SK-N-MC (cell line): ENCODE data around the gene FOXQ1.

DNA sequence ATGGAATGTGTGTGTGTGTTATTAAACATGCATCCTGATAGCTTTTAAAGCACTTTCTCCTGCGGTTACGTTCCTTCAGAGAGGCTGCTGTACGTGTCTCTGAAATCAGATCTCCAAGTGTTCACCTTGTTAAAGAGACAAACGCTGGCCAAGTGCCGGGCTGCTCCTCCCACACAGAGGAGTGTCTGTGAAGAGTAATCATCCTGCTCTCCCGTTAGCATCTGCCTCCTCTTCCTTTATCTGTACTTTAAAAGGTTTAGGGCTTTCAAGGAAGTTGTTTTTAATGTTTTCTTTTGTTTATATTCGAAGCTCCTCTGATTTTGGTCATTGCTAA is 19.9 kb downstream of the IRF4 start:
- RRBS, result no CpG with 5 or more reads among the region's 7 CpGs

DNA sequence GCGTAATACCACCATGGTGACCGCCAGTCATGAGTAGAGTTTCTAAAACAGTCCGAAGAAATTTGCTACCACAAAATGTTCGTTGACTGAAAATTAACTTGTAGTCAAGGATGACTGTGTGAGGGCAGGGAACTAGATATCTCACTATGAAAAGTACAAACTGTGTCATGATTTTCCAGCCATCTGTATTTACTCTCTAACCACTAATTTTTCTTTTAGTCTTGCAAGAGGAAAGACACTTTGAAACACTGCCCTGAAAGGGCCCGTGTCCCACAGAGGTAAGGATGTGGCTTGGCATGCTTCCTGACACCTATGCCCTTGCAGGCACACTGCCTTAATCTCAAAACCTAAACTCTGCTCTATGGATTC is 99.7 kb downstream of the IRF4 start:
- RRBS, result no CpG with 5 or more reads among the region's 5 CpGs

DNA sequence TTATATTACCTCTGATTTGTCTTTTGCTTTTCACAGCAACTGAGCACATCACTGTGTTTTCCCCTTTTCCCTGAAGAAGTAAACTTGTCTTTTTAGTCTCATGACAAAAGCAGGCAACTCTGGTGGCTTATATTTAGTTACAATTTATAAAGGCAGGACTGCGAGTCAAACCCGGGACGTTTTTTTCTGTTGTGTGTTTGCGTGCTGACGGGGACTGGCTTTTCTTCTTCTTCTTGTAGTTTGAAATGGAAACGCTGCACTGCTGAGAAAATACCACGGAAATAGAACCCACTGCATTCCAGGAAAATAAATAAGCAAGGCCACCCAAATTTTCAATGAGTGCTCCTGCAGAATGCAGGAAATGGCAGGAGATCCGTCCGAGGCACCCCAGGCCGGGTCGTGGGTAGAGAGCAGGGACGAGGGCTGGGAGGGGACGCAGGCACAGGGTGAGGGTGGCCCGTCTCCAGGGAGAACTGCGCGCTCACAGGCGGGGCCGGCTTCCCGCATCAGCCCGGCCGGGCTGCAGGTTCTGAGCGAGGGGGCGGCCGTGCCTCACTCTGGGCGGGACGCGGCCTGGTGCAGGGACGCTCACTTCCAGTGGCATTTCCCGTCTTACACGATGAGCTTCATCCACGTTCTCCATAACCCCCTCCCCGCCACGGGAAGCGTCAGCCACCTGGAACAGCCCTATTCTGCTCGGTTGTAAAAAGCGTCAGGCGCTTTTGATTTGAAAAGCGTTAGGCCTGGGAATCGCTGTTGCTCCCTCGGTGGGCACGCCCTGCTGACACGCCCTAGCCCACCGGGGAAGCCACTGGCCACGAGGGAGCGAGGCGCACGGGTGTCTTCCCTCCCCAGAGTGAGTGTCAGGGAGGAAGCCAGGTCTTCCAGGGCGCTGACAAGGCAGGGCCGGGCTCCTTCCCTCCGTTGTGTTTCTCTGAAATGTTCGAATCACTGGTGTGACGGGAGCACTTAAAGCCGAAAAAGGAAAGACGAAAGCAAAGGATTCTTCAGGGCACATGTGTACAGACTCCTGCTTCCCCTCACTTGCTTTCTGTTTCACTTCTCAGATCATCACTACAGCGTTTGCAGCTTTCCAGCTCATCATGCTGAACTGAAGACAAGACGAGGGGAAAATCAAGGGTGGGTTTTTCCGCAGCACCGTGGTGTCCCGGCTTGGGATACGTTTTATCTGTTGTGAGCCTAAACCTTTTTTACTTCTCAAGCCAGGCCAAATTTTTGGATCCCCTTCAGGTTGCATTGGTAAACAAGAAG is 18.0 kb upstream of the EXOC2 start:
- RRBS, result 24% methylated on average over 9 of the region's 60 CpGs

GRCh38 chr6:900639-901435 is 207.9 kb upstream of the EXOC2 start:
- RRBS, result no CpG with 5 or more reads among the region's 23 CpGs

GRCh38 chr6:1161352-1161708 is 150.6 kb upstream of the FOXQ1 start:
- RRBS, result no CpG with 5 or more reads among the region's 4 CpGs

DNA sequence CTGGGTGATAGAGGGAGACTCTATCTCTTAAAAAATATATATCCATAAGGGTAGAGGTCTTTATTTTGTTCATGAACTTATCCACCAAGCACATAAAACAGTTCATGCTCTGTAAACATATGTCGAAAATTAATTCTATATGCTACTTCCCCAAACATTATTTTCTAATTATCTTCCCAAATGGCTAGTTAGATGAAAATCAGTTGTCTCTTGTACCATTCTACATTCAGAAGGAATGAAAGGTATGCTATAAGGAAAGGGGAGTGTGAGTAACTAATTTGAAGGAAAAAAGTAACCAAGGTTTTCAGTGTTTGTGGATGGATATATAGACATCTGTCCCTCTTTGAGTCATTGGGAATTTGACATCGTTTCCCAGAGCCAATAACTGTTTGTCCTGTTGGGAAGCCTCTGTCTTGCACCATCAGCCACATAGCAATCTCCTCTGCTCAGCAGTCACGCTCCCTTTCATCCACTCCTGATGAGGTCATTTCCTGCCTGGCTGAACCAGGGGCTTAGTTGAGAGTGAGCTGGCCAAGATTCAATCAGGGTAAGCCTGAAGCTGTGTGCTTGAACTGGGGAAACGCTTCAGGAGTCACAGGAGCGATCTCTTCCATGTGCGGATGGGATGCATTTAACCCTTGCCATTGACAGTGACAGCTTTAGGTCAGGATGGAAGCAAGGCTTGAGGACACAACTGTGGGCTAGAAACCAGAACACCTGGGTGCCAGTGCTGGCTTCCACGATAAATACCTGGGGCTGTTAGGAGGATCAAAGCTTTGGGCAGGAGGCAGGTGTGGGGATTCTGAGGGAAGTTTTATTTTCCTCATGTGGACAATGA is 121.6 kb upstream of the FOXQ1 start:
- RRBS, result no CpG with 5 or more reads among the region's 7 CpGs

- RRBS, result 2% methylated on average over 39 of the region's 97 CpGs
Observed at GRCh38 chr6:1311354-1312437, at the start of gene FOXQ1. Gene FOXQ1, plus strand, starts transcription at chr6:1312098.

DNA sequence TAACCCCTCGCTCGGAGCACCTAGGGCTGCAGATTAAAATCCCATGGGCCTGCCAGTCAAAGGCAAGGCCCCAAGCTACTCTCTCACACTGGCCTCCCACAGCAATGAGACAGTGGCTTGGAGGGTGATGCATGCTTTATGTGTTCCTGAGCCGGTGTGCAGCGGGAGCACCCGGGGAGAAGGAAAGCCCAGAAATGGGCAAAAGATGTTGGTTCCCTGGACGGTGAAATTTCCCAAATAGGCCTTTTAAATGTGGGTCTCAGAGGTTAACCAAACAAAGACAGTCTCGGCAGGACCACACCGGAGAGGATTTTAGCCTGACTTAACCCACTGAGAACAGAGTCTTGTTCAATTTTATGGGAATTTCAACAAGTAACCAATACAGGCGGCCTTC is 2.6 kb downstream of the FOXF2 start:
- RRBS, result 100% methylated on average over 1 of the region's 9 CpGs

DNA sequence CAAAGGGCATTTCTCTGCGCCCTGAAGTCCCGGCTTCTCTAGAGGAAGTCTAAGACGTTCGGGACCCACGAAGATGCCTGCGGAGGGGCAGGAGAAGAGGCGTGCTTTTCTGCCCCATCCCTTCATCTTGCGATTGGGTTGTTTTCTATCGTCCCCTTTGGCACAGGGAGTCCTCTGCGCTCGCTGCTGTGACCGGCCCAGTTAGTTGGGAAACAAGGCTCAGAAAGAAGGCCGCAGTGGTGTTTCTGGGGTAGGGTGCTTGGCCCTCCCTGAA is 4.6 kb downstream of the FOXF2 start:
- RRBS, result 91% methylated on average over 2 of the region's 13 CpGs

DNA sequence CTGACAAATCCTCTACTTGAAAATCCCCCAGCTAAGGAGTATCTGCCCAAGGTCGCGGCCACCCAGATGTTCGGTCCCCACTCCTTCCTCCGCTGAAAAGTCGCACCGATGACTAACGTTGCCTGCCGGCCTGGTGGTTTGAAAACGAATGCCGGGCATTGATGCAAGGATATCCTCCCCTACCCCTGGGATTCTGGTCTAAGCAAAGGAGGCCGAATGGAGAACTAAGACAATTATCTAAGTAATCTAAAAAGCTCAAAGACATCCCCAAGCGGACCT is 3.7 kb upstream of the FOXC1 start:
- RRBS, result no CpG with 5 or more reads among the region's 12 CpGs

- RRBS, result no CpG with 5 or more reads among the region's 15 CpGs
Observed at GRCh38 chr6:1622346-1622893, 12.7 kb downstream of the FOXC1 start.

GRCh38 chr6:1701820-1702370 is 92.2 kb downstream of the FOXC1 start:
- RRBS, result no CpG with 5 or more reads among the region's 11 CpGs

DNA sequence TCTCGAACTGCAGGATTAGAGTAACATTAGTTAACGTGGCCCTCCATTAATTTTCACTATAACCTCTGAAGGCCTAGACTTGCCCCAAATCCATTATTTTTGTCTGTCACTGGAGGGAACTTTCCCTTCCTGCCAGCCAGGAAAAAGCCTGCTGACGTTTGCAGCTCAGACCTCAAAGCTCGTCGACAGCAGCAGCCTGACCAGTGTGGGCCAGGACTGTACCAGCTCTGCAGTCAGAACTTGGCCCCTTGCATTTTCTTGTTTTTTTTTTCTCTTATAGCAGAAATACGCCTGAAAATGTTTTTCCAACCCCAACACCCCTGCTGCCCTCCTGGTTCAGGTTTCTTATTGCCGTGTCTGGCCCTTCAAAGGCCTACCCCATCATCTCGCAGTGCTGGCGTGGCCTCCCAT is 168.9 kb downstream of the FOXC1 start:
- RRBS, result no CpG with 5 or more reads among the region's 9 CpGs

DNA sequence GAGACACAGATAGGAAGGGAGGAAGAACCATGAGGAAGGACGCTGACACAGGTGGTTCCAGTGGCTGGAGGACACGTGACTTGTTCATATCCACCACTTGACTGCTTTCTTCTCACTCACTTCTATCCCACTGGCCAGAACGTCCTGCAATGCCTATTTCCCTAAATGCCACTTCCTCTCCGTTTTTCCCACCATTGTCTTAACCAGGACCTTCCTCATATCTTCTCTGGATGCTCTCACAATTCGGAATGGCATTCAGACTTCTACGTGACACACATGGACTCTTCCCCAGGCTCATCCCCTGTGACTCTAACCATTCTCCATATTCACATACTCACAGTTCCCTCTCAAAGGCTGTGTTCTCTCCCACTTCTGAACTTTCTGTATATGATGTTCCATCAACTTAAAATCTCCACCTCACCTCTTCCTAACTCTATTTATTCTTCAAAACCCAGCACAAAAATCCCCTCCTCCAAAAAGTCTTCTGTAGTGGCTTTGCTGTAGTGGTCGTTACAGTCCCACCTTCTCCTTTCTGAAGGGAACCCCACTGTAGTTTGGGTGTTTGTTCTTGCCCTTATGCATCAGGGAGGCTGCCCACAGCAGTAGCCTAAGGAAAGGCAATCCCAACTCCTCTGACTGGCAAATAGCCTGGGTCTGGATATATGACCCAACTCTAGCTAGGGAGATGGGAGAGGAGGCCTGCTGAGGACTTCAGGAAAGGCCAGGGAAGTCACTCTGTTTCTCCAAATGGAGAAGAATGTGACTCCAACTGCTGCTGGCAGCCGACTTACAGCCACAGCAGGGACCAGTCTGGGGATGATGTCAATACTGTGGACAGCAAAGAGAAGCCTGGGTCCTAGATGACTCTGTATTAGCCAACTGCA is 232.3 kb downstream of the FOXC1 start:
- RRBS, result no CpG with 5 or more reads among the region's 8 CpGs

GRCh38 chr6:1869361-1870577 is 260.1 kb downstream of the FOXC1 start:
- RRBS, result no CpG with 5 or more reads among the region's 16 CpGs

- RRBS, result no CpG with 5 or more reads among the region's 7 CpGs
Observed at GRCh38 chr6:1889333-1889713, 279.6 kb downstream of the FOXC1 start.

- RRBS, result no CpG with 5 or more reads among the region's 5 CpGs
Observed at GRCh38 chr6:2211101-2211637, 34.2 kb downstream of the GMDS start.

GRCh38 chr6:2259090-2259433 is 13.7 kb upstream of the GMDS start:
- RRBS, result no CpG with 5 or more reads among the region's 4 CpGs

DNA sequence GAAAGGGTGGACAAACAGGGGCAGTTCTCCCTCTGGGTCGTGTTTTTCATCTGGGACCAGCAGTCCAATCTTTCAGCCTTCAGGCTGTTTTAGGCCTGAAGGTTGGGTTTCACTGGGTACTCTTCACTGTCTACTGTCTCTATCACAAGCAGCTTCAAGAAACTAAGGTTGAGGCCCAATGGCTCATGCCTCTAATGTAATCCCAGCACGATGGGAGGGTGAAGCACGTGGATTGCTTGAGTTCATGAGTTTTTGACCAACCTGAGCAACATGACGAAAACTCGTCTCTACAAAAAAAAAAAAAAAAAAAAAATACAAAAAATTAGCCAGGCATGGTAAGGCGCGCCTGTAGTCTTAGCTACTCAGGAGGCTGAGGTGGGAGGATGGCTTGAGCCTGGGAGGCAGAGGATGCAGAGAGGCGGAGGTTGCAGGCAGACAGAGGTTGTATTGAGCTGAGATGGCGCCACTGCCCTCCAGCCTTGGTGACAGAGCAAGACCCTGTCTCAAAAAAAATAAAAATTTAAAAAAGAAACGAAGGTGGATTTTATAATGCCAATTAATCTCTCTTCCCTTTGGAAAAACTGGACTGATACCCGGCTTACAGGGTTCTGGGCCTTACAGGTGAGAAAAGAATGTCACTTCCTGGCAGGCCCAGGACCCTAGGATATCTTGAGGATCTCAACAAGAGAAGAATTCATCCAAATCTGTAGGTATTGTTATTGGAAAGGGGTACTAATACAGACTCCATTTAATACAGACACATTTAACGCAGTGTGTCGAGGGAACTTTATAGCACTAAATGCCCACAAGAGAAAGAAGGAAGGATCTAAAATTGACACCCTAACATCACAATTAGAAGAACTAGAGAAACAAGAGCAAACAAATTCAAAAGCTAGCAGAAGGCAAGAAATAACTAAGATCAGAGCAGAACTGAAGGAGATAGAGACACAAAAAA is 54.0 kb upstream of the GMDS start:
- RRBS, result no CpG with 5 or more reads among the region's 13 CpGs

DNA sequence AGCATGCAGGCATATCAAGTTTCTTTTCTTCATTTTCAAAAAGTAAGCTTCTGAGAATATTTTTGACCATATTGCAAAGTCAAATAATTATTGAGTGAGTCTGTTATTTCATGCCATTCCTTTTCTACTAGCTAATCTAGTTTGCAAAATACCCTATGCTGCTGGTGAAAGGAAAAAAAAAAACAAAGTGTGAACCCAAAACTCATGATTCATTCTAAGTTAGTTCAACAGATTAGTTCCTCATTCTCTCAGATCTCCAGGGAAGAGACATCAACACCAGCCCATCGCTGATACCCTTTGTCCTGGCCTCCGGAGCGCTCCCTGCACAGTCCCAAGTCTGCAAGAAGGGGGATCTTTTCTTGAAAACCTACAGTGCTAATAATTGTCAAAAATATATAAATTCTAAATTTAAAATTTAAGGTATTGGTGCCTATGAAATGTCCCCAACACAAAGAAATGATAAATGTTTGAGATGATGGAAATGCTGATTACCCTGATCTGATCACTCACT is 106.7 kb upstream of the GMDS start:
- RRBS, result no CpG with 5 or more reads among the region's 3 CpGs